H4 (cell line): ENCODE measurements around a stretch of chr16.

GRCh38 chr16:88782176-88783264 is 2.5 kb downstream of the PIEZO1 start:
- RAMPAGE, long total RNA: no peak

DNA sequence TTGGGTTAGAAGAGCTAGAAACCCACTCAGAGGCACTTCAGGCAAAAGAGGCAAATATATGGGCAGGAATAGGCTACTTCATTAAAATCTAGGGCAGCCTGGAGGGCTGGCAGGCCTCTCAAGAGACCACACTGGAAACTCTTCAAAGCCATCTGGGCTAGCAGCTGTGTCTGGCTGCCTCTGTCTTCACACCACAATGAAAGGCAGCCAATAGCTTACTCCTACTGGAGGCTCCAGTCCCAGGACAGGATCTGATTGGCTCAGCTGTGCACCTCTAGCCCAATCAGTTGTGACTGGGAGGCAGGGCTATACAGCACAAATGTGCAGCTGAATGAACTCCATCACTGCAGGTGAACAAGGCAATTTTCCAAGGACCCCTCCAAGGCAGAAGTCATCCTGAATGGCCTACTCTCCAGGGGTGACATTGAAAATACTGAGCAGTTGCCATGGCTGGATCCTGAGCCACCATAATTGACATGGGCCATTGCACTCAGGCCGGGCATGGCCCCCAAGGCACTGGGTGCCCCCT is 4.5 kb upstream of the CDT1 start:
- RAMPAGE, long total RNA: no peak

GRCh38 chr16:88869326-88870187 is 3.1 kb upstream of the PABPN1L start:
- RAMPAGE, long total RNA: no peak

DNA sequence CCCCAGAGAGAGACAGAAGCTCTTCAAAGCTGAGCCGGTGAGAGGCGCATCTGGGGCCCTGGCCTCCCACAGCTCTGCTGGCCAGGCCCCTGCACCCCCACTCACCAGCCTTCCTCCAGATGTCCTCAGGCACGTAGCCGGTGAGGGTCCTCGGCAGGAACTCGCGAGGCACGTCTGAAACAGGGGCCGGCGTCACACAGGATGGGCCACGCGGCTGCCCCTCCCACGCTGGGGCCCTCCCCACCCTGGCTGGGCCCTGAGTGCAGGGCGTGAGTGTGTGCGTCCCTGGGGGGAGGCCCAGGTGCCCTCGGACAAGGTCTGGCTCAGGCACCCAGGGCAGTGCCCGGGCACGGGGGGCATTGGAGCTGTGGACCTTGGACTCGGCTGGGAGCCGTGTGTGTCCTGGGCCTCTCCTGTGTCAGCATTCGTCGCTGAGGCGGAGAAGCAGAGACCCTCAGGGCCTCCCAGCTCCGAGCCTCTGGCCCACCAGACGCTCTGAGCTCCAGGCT is 14.2 kb upstream of the PABPN1L start:
- RAMPAGE, long total RNA: no peak

GRCh38 chr16:88887018-88888223 is 21.0 kb upstream of the PABPN1L start:
- RAMPAGE, long total RNA: no peak

- RAMPAGE, long total RNA: no peak
These were observed 53.0 kb downstream of the CBFA2T3 start for GRCh38 chr16:88923986-88924453.

DNA sequence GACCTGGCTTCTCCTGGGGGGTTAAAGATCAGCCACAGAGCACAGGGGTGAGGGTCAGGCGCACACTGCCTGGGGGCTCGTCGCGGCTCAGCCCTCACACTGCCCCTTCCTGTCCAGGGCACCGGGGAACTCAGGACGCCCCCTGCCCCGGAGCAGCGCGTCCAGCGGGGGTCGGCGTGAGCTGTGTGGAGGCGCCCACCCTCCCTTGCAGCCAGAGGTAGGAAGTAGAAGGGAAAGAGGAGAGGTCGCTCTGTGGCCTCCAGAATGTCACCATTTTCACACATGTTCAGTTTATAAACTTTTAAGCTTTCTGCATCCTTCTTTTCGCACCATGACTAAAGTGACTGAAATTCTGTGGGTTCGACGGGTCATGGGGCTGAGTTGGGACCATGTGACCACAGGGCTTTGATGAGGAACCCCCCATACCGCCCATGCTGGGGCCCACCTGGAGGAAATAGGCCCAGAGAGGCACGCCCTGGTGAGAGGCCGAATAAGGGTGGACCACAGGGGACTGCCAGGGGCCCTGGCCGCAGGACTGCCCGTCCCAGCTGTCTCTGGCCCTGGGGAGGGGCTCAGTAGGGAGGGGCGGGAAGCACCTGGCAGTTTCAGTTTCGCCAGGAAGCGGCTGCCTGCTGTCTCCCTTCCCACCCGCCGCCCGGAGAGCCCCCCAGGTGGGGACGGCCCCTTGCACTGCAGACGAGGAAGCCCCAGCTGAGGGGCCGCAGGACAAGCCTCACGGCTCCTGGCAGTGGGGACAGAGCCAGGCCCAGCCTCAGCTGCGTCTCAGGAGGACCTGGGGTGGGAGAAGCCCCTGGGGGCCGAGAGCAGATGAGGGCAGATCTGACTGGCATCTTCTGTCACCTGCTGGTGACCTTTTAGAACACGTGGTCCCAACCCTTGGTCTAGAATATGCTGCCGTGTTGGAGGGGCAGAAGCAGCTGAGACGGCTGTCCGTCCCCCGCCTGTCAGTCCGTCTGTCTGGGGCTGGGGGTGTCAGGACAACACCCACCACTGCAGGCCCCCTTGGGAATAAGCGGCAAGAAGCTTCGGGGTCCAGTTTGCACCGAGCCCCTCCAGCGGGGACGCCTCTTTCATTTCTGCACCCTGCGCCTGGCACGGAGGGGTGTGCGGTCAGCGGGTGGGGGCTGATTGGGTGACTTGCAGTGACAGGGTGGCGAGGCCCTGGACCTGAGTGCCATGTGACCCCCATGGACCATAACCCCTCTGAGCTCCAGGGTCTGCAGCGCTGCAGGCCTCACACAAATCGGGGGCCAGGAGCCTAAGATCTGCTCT is 8.9 kb downstream of the CBFA2T3 start:
- RAMPAGE, long total RNA: no peak

- RAMPAGE, long total RNA: no peak
These were observed 15.1 kb upstream of the CBFA2T3 start for GRCh38 chr16:88992043-88992511.

DNA sequence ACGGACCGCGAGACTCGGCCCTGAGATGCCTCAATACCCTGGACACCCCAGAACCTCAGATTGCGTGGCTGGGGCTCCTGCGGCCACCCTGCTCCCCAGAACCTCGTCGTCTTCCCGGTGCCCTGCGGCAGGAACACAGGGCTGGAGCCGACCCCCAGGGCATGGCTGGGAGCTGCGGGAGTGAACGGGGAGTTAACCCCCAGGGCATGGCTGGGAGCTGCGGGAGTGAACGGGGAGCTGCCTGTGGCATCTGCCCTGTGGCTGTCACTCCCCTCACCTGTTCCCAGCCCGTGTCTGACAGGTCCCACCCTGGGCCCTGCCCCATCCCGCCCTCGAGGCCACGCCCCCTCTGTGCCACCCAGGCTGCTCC is 39.5 kb upstream of the ACSF3 start:
- RAMPAGE, long total RNA: no peak

DNA sequence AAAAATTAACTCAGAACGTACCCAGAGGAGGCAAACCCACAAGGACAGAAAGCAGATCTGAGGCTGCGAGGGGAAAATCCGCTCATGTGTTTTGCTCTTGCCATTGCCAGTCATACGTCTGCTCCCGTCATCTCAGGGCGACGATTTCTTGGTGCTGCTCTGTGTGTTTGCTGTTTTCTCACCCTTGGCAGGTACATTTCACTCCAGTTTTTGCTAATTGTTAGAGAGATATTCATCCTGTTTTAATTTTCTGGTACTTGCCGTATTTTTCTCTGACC is 33.4 kb upstream of the ACSF3 start:
- RAMPAGE, long total RNA: no peak

- RAMPAGE, long total RNA: no peak
These were observed 8.1 kb downstream of the SLC22A31 start for GRCh38 chr16:89192042-89192812.

DNA sequence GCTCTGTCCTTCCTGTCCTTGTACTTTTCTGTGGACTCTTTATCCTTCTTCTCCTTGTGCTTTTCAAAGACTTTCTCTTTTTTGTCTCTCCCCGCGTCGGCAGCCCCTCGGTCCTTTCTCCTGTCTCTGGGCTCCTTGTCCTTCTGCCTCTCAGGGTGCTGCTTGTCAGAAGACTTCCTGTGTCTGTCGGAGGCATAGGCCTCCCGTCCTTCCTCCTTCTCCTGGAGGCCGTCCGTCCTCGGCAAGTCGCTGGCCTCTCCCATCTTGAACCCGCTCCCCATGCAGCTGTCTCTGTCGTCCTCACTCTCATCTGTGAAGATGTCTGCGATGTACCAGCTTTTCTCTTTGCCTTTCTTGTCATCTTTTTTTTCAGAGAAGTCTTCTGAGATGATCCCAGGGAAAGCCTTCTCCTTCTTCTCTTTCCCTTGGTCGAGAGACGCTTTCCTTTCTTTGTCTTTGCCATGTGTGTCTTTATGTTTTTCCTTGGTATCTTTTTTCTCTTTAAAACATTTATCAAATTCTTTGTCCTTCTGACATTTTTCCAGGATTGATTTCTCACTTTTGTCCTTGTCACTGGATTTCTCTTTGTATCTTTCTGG is 65.5 kb downstream of the ZNF778 start:
- RAMPAGE, long total RNA: no peak

DNA sequence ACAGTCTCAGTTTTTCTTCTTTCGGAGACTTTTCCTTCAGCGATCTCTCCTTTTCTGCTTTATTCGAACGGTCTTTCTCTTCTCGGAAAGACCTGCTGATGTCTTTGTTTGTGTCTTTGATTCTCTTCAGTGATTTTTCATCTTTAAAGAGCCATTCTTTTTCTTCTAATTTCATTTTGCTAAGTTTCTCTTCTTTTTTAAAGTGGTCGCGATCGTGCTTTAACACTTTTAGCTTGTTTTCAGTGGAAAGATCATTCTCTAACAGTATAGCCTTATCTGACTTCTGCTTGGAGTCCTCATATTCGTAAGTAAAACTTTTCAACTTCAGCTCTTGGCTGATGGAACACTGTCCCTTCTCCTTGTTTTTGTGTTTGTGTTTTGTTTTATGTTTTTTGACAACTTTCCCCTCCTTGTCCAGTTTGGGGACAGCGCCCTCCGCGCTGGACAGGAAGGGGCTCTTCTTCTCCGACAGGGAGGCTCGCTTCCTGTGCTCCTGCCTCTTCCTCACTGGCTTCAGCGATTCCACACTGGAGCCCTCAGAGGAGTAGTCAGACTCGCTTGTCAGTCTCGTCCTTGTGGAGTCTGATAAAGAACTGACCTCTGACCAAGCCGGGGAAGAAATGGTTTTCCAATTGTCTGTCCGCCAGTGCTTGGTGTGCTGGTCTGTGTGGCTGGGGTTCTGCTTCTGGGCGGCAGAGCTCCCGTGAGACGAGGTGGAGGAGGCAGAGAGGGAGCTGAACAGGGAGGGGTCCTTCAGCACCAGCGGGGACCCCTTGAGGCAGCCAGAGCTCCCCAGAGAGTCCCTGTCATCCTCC is 67.0 kb downstream of the ZNF778 start:
- RAMPAGE, long total RNA: no peak

DNA sequence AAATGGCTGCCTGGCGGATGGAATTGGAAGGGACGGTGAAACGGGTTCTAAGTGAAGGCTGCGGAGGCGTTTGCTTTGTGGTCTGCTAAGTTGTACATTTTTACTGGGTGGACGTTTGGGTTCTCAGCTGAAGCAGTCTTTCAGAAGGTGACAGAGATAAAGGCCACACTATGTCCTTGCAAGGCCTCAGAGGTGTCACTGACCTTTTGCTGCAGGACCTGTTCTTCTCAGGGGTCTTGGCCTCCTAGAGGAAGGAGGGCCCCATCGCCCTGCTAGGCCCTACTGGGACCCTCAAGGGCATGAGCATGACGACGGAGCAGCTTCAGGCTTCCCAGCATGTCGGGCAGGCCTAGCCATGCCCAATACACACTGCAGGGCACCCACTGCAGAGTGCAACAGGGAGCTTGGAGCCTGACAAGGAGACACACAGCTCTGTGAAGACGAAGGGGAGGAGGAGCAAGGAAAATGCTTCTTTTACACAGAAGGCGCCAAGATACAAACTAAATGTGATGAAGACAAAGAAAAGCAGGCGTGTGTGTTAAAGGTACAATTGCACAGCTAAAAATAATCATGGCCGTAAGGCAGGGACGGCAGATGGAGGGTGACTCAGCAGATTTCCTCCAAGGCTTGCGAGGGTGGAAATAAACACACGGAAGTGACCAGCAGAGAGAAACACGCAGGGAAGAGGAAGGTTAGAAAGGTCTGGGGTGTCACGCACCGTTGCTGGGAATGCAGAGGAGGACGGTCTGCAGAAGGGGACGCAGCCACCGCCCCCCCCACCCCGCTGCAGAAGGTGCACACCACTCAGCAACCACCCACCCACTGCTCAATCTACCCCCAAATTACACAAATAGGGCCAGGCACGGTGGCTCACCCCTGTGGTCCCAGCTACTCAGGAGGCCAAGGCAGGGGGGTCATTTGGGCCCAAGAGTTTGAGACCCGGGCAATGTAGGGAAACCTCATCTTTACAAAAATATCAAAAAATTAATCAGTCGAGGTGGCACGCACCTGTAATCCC is 108.4 kb downstream of the ZNF778 start:
- RAMPAGE, long total RNA: no peak

DNA sequence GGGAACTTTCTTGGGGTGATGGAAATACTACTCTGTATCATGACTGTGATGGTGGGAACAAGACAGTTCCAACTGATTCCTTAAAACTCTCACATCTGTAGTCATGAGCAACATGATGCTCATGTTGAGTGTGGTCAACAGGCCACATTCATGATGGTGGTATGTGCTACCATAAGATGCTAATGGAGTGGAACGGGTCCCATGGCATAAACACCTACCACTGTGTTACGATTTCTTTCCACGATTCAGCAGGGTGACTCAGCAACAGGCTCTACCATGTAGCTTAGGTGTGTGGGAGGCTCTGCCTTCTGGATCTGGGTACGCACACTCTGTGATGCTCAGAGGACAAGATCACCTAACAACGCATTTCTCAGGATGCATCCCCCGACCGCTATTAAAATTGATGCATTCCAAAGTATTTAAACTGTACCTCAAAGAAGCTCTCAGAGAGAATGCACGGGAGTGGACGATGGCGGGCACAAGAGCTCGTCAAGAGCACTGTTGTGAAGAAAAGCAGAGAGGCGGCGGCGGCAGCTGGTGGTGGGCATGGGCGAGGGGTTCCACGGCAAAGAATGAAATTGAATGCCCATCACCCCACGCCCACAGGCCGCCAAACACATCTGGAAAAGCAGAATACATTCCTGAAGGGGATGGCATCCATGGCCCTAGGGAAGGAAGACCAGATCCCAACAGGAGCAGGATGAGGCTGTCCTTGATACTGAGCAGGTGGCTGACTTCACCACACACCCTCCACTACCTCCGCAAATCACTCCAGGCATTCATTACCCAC is 133.4 kb downstream of the ZNF778 start:
- RAMPAGE, long total RNA: no peak

DNA sequence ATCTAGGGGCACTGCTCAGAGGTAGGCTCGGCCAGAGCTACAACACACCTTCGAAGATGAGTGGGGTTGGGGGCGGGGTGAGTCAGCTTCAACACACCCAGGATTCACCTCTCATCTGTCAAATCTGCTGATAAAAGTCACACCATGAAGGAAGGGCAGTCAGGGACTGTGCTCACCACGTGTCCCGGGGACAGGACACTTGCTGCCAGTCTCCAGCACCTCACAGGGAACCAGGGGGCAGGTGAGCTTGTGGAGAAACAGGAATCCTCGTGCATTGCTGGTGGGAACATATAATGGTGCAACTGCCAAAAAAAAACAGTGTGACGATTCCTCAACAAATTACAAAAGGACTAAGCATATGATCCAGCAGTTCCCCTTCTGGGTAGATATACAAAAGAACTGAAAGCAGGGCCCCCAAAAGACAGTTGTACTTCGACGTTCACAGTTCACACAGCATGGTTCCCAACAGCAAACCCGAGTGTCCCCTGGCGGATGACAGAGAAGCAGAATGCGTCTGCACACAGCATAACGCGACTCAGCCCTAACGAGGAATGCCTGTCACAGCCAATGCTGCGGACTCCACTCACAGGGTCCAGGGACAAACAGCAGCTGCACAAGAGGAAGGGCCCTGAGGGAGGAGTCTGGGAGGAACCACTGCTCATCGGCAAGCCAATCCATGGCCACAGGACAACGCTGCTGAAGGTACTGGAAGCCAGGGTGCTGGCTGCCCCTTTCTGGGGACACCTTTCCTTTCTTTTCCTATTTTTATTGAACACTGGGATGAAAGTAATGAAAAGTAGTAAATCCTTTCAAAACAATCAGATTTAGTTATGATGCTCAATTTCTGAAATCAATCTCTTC is 133.0 kb downstream of the ANKRD11 start:
- RAMPAGE, long total RNA: no peak

GRCh38 chr16:89366844-89367461 is 123.4 kb downstream of the ANKRD11 start:
- RAMPAGE, long total RNA: no peak

DNA sequence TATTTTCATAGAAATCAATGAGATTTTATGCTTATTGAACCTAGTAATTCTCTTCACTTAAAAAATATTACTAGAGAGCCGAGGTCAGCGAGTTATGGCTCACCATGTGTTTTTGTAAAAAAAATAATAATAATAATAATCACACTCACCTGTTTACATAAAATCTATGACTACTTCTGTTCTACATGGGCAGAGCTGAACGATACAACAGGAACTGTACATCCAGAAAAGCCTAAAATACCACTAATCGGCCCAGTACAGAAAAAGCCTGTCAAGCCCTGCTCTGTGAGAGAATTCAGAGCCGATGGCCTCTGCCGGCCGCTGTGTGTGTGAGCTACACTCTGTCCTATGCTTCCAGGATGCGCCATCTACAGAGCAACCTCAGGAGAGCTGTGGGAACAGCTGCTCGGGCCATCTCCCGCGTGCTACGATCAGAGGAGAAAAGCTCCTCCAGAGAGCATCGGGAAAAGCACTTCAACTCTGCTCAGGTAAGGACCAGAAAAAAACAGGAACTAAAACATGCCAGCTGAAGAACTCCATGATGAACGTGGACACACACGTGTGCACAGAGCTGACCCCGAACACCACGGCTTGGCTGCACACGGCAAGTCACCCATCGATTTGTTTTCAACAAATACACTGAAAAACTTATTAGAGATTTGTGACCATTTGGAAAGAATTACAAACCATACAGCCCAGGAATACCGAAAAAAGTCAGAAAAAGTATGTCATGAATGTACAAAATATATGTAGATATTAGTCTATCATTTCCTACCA is 116.0 kb downstream of the ANKRD11 start:
- RAMPAGE, long total RNA: no peak

DNA sequence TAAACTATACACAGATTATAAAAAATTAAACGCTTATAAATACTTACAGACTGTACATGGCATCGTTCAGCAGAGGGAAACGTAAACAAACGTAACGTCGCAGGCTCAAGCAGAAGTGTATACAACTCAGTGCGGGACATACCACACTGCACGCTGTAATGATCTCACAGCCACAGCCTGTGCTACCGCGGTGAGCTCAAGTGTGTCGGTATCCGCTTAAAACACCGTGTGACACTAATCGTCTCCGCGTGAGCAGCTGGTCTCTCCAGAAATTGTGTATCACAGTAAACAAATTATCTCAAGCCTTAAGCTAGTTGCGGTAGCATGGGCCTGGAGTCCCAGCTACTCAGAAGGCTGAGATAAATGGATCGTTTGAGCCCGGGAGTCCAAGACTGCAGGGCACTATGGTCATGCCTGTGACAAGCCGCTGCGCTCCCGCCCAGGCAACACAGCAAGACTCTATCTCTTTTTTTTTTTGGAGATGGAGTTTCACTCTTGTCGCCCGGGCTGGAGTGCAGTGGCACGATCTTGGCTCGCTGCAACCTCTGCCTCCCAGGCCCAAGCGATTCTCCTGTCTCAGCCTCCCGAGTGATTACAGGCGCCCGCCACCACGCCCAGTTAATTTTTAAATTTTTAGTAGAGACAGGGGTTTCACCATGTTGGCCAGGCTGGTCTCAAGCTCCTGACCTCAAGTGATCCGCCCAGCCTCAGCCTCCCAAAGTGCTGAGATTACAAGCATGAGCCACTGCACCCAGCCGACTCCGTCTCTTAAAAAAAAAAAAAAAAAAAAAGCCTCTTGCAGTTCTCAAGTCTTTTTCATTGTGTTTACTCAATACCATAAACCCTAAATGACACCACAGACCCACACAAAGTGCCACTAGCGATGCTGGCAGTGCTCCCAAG is 115.1 kb downstream of the ANKRD11 start:
- RAMPAGE, long total RNA: no peak

DNA sequence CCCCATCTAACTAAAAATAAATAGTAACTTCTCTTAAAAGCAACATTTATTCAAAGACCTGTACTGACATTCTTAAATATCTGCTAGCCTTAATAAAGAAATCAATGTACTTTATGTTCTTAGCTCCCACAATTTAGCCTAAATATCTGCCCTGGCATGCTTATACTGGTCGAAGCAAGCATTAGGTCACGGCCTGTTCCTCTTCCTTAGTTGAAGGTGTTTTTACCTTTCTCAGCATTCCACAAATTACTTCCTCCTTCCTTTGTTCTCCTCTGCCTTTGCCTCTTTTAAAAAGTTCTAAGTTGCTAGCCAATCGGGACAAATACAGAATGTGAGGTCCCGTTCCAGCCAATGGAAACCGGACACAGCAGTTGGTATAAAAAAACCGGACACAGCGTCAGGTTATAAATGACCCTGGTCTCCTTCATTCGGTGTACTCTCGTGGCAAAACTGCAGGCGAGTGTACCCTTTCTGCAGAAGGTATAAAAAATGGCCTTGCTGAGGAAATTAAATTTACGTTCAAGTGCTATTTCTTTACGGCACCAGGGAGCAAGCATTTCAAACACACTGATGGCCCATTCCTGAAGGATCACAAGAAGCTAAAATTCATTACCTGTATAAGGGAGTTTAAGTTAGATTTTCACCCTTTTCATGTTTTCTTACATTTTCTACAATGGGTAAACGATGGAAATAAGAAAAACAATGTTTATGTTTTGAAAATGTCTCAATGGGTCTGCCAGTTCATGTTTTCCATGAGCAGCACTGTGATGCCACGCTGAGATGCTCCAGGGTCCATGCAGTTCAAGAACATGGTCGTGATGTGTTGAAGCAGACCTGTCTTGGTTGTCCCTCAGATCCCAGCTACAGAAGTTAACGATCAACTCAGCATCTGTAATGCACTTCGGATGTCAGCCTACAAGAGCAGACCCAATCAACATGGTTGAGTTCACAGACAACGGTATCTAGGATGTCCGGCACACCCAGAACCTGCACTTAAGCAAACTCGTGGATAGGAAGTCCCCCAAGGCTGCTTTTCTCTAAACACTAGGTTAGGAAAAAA is 98.3 kb downstream of the ANKRD11 start:
- RAMPAGE, long total RNA: no peak